Placental pericyte (primary cell): Measurements from ENCODE around the genes MYPN and KIFBP.

DNA sequence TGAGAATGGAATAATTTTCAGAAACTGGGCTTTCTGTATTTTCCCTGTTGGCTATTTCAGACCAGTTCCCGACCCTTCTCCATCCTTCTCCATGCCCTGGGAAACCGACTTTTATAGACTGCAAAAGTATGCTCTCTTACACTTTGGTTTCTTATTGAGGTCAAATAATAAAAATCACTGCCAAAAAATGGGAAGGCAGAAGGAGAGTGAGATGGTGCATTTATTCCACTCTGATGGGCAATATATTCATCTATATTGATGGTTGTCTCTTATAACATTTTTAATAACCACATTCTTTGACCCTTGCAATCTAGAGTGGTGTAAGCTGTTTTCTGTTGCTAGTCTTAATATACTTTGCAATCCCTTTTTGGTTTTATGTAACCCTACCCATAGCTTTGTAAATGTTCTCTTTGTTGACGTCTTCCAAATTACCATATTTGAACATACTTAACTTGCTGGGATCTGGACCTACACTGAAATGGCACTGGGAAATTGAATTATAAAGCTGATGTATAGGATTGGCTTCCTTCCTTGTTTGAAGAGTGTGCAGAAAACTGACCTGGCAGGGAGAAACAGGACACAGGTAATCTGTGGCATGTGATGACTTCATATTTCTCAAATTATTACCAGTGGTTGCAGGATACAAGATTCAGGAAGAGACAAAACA is 1227.2 kb upstream of the LRRTM3 start:
- CAGE, long polyA plus RNA: no peak

GRCh38 chr10:67665494-67665884 is 30.5 kb downstream of the CTNNA3 start:
- CAGE, long polyA plus RNA: no peak

- CAGE, long polyA plus RNA: no peak
Observed at GRCh38 chr10:67763273-67763793, 67.3 kb upstream of the CTNNA3 start.

GRCh38 chr10:67772885-67773272 is 65.1 kb downstream of the DNAJC12 start:
- CAGE, long polyA plus RNA: no peak

DNA sequence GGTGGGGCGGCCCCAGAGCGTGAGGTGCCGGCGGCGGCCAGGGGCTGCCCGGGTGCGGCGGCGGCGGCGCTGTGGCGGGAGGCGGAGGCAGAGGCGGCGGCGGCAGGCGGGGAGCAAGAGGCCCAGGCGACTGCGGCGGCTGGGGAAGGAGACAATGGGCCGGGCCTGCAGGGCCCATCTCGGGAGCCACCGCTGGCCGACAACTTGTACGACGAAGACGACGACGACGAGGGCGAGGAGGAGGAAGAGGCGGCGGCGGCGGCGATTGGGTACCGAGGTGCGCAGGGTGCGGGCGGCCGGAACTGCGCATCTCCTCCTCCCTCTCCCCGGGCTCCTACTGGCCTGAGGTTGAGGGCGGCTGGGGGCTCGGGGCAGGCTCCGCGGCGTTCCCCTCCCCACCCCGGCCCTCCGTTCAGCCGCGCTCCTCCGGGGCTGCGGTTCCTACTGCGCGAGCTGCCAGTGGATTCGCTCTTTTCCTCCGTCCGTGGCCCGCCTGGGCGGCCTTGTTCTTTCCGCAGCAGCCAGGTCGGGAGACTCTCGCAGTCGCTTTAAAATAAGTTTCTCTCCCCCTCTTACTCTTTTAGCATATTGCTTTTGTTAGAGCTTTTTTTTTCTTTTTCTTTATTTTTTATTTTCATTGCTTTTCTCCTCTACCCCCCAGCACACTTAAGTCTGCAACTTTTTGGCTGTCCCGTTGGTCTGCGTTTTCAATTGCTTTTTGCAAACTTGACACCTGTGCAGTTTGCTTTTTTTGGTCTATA is 599 bp downstream of the SIRT1 start:
- CAGE, long polyA plus RNA: no peak

DNA sequence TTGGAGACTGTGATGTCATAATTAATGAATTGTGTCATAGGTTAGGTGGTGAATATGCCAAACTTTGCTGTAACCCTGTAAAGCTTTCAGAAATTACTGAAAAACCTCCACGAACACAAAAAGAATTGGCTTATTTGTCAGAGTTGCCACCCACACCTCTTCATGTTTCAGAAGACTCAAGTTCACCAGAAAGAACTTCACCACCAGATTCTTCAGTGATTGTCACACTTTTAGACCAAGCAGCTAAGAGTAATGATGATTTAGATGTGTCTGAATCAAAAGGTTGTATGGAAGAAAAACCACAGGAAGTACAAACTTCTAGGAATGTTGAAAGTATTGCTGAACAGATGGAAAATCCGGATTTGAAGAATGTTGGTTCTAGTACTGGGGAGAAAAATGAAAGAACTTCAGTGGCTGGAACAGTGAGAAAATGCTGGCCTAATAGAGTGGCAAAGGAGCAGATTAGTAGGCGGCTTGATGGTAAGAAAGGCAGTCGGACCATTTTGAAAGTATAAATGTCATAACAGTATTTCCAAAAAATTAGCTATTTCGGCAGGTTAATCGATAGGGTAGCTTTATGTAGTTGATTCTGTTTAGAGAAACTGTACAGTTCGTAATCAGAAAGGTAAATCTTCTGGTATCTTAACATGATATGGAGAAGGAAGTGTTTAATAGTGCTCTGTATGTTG is 28.2 kb downstream of the SIRT1 start:
- CAGE, long polyA plus RNA: no peak

- CAGE, long polyA plus RNA: no peak
Observed at GRCh38 chr10:68109104-68109691, at the start of gene MYPN. Gene MYPN (plus strand): TSS chr10:68109488.

DNA sequence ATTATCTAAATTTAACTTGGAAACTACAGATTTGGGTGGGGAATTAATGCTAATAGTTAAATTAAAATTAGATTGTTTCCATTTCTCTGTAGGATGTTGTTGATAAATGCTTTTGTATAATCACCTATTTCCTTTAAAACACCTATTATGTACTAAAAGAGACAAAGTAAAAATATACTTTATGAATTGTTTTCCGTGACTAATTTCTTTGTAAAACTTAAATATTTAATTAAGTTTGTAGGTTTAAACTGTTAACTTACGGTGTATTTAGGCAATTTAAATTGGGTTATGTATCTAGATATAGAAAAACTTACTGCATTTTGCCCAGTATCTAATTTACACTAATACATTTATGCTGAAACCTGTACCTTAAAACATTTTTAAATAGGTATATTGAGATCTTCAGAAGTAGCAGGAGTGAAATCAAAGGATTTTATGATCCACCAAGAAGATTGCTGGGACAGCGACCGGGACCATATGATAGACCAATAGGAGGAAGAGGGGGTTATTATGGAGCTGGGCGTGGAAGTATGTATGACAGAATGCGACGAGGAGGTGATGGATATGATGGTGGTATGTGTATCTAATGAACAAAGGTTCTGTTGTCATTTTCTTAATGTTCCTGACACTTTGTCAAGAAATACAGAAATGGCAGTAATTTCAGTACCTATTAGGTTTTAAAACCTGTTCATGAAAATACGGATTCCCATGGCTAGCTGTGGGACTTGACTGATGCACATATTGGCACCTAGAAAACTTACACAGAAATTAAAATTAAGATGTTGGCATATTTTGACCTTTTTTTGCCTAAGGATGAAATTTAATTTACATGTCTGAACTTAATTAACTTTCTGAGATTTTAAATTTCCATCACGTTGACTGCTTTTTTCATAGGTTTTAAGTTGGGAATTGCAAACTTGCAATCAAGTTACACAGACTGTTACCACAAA is 5.7 kb upstream of the PBLD start:
- CAGE, long polyA plus RNA: no peak

GRCh38 chr10:68509442-68509641 is 18.0 kb downstream of the SLC25A16 start:
- CAGE, long polyA plus RNA: no peak

- CAGE, long polyA plus RNA: no peak
Observed at GRCh38 chr10:68526542-68526855, 824 bp downstream of the SLC25A16 start.

DNA sequence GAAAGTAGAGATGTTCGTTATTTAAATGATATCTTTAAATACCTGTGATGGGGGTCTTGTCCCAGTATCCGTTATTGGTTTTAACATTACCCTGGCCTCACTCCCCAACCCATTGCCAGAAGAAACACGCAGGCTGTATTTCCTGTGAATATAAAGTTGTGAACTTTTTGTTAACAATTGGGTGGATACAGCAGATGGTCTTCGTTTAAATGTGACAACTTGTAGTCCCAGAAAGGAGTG is 852 bp downstream of the CCAR1 start:
- CAGE, long polyA plus RNA: no peak

- CAGE, long polyA plus RNA: no peak
Observed at GRCh38 chr10:68983973-68985006, 4.3 kb upstream of the KIFBP start.

- CAGE, long polyA plus RNA: no peak
Observed at GRCh38 chr10:68988419-68989469, at the start of gene KIFBP. Gene KIFBP (plus strand): TSS chr10:68988803.

- CAGE, long polyA plus RNA: no peak
Observed at GRCh38 chr10:68989470-68989827, 846 bp downstream of the KIFBP start.

GRCh38 chr10:69088768-69089303 is 933 bp downstream of the SRGN start:
- CAGE, long polyA plus RNA: no peak

GRCh38 chr10:69095557-69096102 is 7.7 kb downstream of the SRGN start:
- CAGE, long polyA plus RNA: no peak

DNA sequence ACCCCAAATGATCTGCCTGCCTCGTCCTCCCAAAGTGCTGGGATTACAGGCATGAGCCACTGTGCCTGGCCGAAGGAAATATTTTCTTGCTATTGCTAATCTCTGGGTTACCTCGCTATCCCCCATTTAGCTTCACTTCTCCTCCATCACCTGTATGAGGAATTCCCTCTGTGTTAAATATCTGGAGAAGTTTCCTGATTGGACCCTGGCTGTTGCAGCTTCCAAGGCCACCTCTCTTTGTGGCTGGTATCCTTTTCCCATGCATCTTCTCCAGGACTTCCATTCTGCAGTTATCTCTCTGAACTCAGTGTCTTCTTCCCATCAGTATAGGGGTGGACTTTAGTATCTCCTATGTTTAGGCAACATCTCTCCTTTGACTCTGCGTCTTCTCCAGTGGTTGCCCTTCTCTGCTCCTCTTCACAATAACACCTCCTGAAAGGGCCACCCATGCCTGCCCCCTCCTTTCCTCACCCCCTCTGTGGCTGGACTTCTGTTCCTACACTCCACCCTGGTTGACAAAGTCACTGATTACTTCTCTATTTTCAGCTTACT is 13.4 kb downstream of the SRGN start:
- CAGE, long polyA plus RNA: no peak

GRCh38 chr10:69232729-69233445 is 12.8 kb downstream of the HKDC1 start:
- CAGE, long polyA plus RNA: no peak

DNA sequence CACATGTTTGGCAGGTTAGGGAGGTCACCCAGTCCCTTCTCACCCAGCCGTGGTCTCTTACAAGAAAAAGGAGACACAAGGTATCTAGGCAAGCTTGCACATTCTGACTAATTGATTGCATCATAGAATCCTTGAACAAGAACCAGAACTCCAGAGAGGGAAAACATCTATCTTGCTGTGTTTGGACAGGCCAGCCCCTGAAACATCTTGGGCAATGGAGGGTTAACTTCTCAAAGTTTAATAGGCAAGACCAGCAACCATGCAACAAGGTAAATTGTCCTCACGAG is 48.9 kb upstream of the HK1 start:
- CAGE, long polyA plus RNA: no peak

DNA sequence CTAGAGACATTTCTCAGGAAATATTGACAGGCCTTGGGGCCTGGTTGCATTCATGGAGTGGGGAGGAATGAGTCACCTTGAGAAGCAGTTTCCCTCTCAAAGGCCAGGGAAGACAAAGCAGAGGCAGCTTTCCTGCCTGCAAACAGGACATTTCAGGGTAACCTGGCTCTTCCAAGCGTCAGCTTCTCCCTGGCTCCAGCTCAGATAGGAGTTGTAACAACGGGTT is 2.3 kb upstream of the HK1 start:
- CAGE, long polyA plus RNA: no peak